Breast epithelium (tissue), 2 donors: ENCODE data around the genes MTPN and CLEC2L.

DNA sequence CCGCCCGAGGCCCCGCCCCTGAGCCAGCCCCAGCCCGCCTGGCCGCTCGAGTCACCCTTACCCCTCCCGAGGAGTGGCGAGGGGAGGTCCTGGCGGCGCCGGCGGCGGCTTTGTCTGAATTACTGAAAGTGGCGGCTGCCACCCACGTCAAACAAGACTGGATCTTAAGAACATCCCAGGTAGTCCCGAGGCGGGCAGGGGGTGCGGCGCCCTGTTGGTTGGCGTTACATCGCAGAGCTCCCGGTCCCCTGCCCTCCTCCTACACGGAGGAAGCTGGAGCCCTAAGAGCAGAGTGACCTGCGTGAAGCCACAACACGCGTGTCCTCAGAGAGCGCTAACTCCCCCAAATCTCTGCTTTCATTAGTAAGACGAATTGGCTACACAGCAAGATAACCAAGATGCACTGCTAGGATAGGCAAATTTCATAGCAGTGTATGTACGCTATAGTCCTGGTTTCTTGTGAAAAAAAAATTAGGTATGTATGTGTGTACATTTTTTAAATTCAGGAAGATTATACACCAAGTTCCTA is 408 bp upstream of the WDR91 start:
- PRO-cap: bidirectional peak, plus-strand start at position 69 of the sequence, minus-strand start outside the sequence
- RAMPAGE, long total RNA, 2 experiments: no peak in any of the 2 experiments

DNA sequence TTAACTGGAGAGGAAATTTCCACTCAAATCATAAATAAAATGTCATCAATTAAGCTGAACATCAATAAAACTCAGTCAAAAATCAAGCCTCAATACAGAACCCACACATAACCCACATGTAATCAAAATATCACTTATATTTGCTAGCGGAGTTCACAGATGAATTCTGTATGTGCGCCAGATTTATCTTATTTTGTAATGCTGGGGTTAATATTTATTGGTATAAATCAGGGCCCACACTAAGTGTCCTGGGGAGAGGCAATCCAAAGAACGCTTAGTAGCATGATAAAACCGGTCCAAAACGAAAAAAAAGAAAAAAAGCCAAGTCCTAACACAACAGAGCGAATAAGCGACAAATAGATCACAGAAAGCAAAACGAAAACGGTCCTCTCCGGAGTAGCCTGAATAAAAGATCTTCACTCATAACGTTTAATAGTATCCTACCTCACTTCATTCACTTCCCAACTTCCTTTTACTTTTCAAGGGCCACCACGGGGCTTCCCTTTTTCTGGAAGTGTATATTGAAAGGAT is 1.2 kb downstream of the CNOT4 start:
- PRO-cap: no peak
- RAMPAGE, long total RNA, 2 experiments: no peak in any of the 2 experiments

- PRO-cap: bidirectional peak, plus-strand start at chr7:135977474, minus-strand start at chr7:135977336
- RAMPAGE, long total RNA, 2 experiments: start-site peak on the minus strand in 2 of 2 experiments, at chr7:135977314-135977345 at its widest, 71 to 188 reads per replicate
Measured at GRCh38 chr7:135976471-135977699, at the start of gene MTPN. Gene MTPN (minus strand): TSS chr7:135977359.

- PRO-cap: no peak
- RAMPAGE, long total RNA, 2 experiments: no peak in any of the 2 experiments
Measured at GRCh38 chr7:135977700-135977843, 413 bp upstream of the MTPN start.

DNA sequence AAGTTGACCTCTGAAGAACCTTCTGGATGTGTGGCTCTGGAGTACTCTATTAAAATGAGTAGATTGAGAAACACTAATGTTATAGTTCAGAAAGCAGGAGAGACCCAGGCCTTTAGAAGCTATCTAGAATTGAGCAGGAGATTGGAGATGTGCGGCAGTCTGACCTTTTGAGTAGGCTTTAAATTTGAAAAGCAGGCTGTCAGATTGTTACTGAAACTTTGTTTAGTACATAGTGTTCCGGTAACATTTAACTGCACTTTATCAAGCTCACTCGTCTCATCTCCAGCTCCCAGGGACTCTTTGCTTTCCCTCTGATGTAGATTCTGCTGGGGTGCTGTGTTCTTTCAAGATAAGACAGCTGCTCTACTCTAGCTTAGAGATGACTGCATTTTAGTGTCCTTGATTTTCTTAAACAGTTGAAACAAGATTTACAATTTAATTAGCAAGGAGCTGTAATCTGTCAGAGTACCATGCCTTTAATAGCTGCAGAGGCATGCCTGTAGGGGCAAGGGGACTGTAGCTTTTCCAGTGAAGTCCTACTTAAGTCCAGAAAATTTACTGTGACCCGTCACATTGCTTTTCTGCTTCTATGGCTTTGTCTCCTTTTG is 56.3 kb upstream of the MTPN start:
- PRO-cap: no peak
- RAMPAGE, long total RNA, 2 experiments: no peak in any of the 2 experiments

GRCh38 chr7:137899275-137899941 is 52.6 kb upstream of the DGKI start:
- PRO-cap: no peak
- RAMPAGE, long total RNA, 2 experiments: no peak in any of the 2 experiments

DNA sequence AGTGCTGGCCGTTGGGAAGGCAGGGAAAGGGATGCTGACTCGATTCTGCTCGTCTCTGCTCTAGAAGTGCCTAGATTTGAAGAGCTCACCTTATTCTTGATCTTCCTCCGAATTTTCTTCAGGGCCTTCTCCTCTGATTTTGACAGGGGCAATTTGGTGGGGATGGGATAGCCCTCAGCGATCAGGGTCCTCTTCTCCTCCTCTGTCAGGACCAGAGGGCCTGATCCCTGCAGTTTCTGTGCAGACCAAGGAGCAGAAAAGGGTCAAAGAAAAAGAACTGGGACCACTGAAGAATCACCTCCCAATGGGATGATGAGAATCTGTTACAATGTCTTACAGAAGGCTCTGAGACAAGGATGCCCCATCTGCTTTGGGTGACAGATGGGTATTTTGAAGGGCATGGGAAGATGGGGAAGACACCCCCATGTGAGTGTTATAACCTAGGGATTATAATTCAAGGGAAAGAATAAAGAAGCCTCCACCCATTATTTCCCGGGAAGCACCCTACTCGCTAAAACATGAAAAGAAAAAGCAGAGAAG is 58.9 kb upstream of the DGKI start:
- PRO-cap: no peak
- RAMPAGE, long total RNA, 2 experiments: no peak in any of the 2 experiments

DNA sequence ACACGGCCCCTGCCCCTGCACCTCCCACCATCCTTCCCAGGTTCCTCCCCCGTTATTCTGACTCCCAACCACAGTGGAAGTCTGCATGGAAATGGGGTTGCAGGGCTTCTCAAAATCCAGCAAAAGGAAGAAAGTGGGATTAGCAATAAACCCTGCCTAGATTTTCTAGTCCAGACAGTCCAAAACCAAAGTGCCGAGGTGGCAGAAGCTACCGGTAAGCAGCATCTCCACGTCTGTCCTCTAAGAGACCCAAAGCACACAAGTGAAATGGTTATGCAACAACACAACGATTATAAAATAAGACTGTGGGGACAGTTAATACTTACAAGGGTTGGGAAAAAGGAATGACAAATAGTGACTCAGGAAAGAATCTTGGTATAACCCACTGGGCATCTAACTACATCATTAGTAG is 24.8 kb downstream of the CREB3L2 start:
- PRO-cap: no peak
- RAMPAGE, long total RNA, 2 experiments: no peak in any of the 2 experiments

- PRO-cap: no peak
- RAMPAGE, long total RNA, 2 experiments: no peak in any of the 2 experiments
Measured at GRCh38 chr7:138773724-138774311, 24.0 kb upstream of the TMEM213 start.

GRCh38 chr7:138864832-138865245 is 66.8 kb upstream of the ATP6V0A4 start:
- PRO-cap: no peak
- RAMPAGE, long total RNA, 2 experiments: no peak in any of the 2 experiments

DNA sequence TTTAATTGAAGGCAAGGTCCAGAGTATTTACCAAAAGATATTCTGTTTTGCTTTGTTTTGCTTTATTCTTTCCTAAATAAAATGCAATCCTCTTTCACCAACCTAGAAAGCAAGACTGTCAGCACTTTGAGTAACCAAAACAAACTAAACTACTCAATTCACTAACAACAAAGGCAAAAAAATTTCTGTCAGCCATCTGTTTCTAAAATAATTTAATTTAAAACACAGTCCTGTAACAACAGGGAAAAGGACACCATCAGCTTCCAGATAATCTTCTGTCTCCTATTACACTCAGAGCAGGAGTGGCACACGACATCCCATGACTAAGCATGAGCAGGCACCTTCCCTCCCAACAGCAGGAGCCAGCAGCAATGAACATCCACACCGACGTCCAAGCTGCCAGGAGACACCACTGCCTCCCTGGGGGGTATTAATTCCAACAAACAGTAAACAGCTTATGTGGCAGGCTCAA is 45.8 kb downstream of the KIAA1549 start:
- PRO-cap: no peak
- RAMPAGE, long total RNA, 2 experiments: no peak in any of the 2 experiments

GRCh38 chr7:139054107-139054588 is 18.3 kb upstream of the ZC3HAV1L start:
- PRO-cap: no peak
- RAMPAGE, long total RNA, 2 experiments: no peak in any of the 2 experiments

DNA sequence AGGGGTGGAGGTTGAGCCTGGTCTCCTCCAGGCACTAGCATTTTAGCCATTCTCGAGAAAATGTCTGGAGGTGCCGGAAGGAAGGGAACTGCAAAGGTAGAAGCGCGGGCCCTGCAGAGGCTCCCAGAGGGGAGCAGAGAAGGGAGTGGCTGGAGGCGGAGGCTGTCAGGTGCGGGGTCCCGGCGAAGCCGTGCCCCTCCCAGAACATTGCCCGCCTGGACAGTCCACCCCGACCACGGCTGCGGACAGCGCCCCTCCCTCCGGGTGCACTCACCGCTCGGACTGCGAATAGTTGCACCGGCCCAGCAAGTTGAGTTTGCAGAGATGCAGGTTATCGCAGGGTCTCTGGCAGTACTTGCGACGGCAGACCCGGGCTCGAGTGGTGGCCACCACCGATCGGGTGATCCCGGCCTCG is 763 bp downstream of the ZC3HAV1 start:
- PRO-cap: no peak
- RAMPAGE, long total RNA, 2 experiments: no peak in any of the 2 experiments

DNA sequence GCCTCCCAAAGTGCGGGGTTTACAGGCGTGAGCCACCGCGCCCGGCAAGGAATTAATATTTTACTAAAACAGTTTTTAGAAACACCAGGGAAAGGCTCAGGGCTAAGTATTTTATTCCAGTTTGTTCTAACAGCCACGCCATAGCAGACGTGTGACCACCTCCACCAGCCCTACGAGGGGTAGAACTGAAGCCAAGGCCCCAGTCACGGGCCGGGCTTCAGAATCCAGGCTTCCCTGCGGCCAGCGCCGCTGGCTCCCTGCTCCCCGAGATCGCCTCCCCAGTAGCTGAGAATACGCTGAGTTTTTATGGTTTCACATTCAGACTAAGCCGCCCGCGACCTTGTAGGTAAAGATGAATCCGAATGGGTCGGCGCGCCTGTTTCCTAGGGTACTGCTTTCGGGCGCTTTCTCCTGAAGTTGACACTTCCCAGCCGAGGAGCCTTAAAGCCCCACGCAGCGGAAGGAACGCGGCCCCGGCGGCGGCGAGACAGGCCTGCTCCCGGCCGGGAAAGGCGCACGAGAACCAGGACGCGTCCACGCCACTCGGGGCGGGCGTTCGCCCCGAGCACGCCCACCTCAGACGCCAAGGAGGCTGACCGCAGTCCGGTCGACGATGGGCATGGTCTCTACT is 645 bp upstream of the LUC7L2 start:
- PRO-cap: bidirectional peak, plus-strand start outside the sequence, minus-strand start at position 492 of the sequence
- RAMPAGE, long total RNA, 2 experiments: no peak in any of the 2 experiments

DNA sequence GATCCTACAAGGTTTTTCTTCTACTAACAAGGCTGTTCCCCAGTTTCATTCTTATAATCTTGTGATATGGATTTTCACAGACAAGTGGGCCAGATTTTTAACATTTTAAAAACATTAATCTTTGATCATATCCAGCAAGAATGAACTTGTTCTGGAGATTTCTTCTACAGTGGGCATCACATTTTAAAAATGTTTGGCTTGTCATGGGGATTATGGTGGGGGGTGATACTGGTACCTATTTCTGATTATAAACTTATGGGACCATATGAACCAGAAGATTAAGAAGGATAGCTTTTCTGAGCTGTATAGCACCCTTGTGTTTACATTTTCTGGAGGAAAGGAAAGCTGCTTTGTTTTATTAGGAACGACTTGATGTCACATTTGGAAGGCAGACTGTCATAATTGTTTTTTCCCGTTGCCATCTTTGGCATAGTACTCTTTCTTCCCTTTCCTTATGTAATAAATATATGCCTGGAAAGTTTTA is 9.9 kb downstream of the LUC7L2 start:
- PRO-cap: no peak
- RAMPAGE, long total RNA, 2 experiments: no peak in any of the 2 experiments

- PRO-cap: no peak
- RAMPAGE, long total RNA, 2 experiments: no peak in any of the 2 experiments
Measured at GRCh38 chr7:139375385-139376288, 15.9 kb downstream of the LUC7L2 start.

DNA sequence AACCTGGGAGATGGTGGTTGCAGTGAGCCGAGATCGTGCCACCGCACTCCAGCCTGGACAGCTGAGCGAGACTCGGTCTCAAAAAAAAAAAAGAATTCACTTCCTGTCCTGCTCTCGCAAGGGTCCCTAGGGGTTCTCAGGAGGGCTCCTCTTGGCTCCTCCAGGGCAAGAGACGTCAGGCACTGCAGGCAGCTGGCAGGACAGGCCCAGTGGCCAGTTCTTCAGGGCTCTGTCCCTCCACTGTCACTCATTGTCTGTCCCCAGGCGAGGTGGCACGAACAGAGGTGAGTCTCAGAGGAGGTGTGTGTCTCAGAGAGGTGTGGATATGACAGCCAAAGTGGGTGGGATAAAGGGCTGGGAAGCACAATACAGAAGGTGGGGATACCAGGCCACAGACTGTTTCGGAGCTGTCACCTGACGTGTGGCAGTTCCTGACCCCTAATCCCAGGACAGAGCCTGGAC is 11.9 kb downstream of the KLRG2 start:
- PRO-cap: no peak
- RAMPAGE, long total RNA, 2 experiments: no peak in any of the 2 experiments

- PRO-cap: no peak
- RAMPAGE, long total RNA, 2 experiments: no peak in any of the 2 experiments
Measured at GRCh38 chr7:139523202-139524054, at the start of gene CLEC2L. Gene CLEC2L (plus strand): TSS chr7:139523685.

DNA sequence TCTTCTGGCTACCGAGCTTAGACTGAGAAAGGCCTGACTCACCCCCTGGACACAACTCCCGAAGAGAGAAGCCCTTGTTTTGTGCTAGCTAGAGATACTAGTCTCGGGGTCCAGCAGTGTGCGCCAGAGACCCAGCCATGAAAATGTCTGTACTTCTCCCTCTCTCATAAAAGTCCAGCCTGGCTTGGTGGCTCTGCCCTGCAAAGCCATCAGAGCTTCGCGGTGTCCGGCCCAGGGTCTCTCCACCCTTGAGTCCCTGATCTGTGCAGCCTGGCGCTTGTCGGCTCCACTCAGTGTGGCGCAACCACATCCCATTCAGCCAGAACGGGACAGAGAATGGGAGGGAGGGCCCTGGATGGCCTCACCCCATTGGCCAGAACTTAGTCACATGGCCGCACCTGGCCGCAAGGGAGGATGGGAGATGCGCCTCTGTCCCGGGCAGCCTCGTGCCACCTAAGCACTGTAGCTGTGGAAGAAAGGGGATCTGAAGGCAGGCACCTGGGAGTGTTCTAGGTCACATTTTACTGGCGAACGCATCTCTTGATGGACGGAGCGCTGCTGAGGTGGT is 18.7 kb downstream of the CLEC2L start:
- PRO-cap: no peak
- RAMPAGE, long total RNA, 2 experiments: no peak in any of the 2 experiments

- PRO-cap: no peak
- RAMPAGE, long total RNA, 2 experiments: no peak in any of the 2 experiments
Measured at GRCh38 chr7:139565386-139566281, 42.1 kb downstream of the CLEC2L start.